GM23248 (cell line): ENCODE data around the genes FST and GZMA.

- RAMPAGE, long total RNA = no peak
Measured at GRCh38 chr5:53478417-53479037, 1.9 kb upstream of the FST start.

DNA sequence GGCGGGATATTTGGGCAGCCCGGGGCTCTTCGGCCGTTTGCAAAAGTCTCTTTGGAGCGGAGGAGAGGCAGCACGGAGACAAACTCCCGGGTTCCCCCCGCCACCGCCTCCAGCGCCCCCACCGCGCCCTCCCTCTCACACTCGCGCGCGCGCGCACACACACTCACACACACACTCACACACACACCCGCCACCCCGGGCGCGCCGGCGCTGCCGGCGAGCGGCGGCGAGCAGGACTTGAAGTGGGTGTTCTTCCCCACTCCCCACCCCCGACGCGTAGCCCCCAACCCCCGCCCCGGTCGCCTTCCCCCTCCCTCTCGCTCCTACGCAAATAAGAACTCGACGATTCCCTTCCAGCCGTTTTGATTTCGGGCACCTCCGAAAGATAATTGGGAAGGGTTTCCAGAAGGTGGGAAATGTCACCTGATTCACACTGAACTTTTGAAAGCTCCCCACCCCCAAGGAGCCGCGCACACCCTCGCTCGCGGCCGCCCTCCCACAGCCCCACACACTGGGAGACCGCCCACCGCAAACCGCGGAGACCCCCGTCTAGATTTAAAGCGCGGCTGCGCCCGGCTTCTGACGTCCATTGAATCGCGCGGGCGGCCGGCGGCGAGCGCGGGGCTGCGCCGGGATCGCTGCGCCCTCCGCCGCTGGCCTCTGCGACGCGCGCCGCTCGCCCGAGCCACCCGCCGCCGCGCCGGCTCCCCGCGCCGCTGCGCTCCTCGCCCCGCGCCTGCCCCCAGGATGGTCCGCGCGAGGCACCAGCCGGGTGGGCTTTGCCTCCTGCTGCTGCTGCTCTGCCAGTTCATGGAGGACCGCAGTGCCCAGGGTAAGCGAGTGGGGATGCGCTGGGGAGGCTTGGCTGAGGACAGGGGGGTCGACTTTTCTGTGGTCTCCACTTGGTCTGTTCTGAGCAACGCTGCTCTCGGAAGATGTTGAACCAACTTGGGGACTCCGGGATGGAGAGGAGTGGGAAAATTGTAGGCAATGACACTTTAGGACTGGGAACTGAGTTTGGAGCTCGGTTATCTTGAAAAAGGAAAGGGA lies at the start of gene FST:
FST (plus strand) TSS at position 585 of the 1,050 bp plus-strand sequence.
- RAMPAGE, long total RNA = no peak

DNA sequence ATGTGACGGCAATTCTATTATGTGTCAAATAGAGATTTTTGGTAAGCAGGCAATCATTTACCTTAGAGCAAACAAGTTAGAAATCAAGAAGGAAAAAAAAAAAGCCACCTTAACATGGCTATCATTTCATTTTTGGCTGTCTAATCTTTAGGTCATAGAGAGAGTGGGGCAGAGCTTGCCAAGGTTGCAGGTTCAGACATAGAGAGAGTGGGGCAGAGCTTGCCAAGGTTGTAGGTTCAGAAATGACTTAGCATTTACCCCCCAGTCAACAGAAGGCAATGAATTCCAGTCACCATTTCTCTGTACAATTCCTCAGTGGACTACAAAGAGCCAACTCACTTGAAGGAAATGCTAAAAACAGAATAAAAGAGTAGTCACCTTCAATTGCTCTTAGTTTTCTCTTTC lies 264.9 kb downstream of the ARL15 start:
- RAMPAGE, long total RNA = no peak

DNA sequence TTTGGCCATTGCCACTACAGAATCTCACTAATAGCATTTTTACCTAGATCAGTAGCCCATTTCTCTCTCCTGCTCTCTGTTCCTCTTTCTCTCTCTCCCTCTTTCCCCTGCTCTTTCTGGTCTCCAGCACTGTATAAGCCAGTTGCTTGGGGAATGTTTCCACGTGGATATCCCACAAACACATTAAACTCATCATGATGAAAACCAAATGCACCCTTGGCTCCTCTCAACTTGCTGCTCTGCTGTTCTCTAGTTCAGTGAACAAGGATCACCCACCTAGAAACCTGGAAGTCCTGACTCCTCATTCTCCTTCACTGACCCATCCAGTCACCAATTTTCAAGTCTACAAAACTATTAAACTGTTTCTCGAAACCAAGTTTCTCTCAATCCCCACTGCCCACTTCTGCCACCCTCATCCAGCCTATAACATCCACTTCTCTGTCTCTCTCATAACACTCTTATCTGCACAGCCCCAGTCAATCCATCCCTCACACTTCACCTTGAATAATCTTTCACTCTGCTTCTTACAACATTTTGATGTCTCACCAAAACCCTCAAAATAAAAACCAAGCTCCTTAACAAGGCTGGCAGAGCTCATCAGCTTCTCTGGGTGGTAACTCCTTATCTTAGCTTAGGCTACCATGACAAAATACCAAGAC lies 79.3 kb downstream of the ARL15 start:
- RAMPAGE, long total RNA = no peak

DNA sequence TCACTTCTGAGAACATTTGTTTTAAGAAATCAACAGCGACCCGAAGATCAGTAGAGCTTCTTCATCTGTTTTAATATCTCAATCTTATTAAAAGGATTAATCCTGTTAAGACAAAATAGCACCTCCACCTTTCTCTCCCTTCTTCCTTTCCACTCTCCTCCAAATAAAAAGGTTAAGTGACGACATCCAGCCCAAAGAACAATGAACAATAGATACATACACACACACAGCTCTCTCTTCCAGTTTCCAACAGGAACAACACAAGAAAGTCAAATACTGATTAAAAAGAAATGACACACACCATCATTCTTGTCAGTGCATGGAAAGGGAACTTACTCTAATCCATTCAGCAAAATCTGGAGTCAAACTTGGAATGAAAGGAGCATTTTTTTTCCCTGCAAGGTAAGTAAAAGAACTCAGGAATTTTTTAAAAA lies 2.8 kb downstream of the ARL15 start:
- RAMPAGE, long total RNA = no peak

- RAMPAGE, long total RNA = no peak
Measured at GRCh38 chr5:54673396-54674393, 156.1 kb downstream of the SNX18 start.

GRCh38 chr5:54742207-54742953 lies 224.8 kb downstream of the SNX18 start:
- RAMPAGE, long total RNA = no peak

DNA sequence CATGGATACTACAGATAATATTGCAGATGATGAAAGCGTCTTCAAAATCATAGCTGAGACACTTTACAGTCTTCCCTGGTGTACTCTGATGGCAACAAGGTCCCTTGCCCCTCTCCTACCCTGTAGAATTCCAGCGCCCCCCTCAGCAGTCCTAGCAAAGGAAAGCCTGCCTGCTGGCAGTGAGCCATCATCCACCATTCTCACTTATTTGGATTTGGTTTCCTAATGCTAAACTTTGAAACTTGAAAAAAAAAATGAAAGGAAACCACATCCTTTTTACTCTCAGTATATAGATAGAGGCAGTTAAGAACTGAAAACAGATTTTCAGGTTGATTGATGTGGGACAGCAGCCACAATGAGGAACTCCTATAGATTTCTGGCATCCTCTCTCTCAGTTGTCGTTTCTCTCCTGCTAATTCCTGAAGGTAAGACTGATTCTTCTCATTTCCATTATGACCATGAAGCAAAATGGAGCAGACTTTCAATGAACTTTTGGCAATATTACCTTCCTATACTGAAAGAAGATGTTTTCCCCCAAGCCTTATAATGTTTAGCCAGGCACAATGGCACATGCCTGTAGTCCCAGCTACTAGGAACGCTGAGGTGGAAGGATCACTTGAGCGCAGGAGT lies at the start of gene GZMA:
GZMA (plus strand) TSS at position 319 of the 630 bp plus-strand sequence.
- RAMPAGE, long total RNA = no peak

DNA sequence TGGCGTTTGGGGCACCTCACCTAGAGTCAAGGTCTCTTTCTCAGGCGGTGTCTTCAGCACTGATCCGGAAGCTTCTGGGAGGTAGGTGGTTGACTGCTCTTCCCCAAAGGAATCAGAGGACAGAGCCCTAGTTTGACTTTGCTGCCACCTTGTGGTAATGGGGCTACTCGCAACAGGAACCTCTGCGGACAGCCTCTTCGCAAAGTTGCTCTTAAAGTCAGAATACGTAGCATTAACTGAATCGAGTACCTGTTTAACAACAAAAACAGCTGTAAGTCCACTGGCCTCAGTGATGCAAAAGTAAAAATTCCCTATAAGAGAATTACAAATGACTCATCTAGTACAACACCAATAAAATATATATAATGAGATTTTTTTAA lies 13.4 kb upstream of the GPX8 start:
- RAMPAGE, long total RNA = no peak

- RAMPAGE, long total RNA = no peak
Measured at GRCh38 chr5:55424780-55425414, 109.9 kb downstream of the PLPP1 start.

DNA sequence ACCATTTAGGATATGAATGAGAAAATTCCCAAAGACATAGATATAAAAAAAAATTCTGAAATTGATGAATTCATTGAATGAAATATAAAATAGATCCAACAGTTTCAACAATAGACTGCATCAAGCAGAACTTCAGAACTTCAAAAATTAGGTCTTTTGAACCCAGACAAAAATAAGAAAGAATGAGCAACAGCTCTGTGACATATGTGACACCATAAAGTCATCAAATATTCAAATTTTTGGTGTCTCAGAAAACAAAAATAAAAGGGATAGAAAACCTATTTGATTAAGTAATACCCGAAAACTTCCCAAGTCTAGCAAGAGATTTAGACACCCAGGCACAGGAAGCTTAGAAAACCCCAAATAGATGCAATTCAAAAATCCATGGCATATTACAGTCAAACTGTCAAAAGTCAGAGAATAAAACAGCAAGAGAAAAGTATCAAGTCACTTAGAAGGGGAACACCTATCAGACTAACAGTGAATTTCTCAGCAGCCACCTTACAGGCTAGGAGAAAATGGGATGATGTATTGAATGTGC lies 103.8 kb downstream of the PLPP1 start:
- RAMPAGE, long total RNA = no peak

DNA sequence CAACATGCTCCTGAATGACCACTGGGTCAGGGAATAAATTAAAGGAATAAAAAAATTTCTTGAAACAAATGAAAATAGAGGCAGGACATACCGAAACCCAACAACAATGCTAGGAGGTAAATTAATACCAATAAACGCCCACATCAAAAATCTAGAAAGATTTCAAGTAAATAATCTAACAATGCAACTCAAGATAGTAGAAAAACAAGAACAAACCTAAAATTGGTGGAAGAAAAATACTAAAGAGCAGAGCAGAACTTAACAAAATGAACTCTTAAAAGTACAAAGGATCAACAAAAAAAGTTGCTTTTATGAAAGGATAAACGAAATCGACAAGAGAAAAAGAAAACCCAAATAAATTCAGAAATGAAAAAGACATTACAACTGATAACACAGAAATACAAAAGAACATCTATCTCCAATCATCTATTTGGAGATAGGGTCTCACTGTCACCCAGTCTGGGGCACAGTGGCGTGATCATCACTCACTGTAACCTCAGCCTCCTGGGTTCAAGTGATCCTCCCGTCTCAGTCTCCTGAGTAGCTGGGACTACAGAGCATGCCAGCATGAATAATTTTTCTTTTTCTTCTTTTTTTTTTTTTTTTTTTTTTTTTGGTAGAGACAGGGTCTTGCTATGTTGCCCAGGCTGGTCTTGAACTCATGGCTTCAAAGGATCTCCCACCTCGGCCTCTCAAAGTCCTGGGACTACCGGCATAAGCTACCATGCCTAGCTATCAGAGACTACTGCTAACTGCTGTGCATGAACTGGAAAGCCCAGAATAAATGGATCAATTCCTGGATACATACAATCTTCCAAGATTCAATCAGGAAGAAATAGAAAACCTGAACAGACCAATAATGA lies 103.0 kb downstream of the PLPP1 start:
- RAMPAGE, long total RNA = no peak

- RAMPAGE, long total RNA = no peak
Measured at GRCh38 chr5:55438120-55438768, 96.5 kb downstream of the PLPP1 start.

- RAMPAGE, long total RNA = no peak
Measured at GRCh38 chr5:55577399-55577774, 42.6 kb upstream of the PLPP1 start.

GRCh38 chr5:55578817-55579229 lies 44.1 kb upstream of the PLPP1 start:
- RAMPAGE, long total RNA = no peak

GRCh38 chr5:55594495-55594805 lies 59.7 kb upstream of the PLPP1 start:
- RAMPAGE, long total RNA = no peak

DNA sequence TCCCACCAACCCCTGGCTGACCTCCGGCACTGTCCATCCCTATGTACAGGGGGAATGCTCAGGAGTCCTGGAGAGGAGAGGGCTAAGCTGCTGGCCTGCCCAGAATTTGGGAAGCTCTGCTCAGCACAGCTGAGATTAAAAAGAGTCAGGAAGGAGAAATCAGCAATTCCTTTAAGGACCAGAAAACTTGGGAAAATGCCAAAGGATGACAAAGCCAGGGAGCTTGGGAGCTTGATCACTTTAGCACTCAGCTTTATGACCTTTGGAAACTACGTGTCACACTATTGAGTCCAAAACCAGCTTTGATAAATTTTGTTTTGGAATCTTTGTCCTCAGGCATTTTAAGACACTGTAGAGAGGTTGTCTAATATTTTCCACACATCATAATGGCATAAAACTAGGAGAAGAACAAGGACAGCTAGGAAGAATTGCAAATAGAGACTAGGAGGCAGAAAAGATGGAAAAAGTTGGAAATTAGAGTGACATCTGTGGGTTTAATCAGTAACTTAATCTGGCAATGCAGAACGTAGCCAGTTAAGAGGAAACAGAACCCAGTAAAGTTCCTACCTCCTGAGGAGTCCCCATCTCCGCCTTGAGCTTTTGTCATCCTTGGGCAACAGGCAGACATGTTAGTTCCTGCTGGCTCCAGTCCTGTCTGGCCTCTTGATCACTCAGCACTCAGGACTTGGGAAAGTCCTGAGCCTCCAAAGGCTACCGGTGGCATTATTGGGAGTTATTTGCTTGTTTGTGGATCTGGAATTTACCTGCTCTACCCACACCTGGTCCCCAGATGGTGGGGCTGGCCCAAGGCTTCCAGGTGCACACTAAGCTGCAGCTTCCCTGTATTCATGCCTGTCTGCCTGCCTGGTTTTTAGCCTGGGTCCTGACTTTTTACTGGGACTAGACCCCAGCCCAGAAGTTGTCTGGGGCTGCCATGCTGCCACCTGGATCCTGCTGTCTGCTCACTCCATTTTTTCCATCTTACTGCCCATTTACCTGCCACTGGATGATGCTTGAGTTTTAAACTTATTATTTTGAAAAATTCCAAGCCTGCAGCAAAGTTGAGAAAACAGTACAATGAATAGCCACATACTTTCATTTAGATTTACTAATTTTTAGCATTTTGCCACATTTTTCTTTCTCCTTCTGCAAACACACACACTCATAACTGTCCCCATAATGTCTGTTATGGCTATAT lies 62.8 kb upstream of the PLPP1 start:
- RAMPAGE, long total RNA = no peak

- RAMPAGE, long total RNA = no peak
Measured at GRCh38 chr5:55600409-55600938, 65.7 kb upstream of the PLPP1 start.

DNA sequence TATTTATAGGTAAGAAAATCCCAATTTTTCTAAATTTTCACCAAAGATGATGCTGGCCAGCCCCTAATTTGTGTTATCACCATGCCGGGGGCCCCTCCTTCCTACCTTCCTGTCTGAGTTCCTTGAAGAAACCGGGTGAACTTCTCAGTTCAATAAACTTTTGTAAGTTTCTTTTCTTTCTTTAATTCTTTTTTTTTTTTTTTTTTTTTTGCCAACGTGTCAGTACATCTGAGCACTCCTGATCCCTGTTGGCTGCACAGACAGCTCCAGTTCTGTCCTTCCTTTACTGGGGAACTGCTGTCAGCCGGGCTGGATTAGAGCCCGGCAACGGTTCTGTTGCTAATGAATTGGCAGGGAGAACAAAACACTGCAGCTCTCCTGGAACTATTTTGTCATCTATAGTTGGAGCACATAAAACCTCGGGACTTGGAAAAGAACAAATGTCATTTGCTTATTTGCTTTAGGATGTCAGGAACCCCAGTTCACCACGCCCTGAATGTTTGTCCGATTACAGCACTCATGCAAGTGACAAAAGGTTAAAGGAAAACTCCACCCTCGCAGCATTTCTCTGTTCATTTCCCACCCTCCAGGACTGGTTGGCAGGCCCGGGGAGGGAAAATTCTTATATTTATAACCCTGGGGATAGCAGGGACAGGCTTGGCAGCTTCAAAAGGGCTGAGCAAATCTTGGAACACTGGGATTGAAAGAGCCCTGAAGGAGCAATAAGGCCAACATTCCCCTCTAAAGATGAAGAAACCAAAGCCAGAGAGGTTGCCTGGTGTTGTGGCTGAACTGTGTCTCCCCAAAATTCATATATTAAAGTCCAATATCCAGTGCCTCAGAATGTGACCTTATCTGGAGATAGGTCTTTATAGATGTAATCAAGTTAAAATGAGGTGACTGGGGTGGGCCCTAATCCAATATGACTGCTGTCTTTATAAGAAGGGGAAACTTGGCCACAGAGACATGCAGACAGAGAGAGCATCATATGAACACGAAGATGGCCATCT lies 66.5 kb upstream of the PLPP1 start:
- RAMPAGE, long total RNA = no peak

DNA sequence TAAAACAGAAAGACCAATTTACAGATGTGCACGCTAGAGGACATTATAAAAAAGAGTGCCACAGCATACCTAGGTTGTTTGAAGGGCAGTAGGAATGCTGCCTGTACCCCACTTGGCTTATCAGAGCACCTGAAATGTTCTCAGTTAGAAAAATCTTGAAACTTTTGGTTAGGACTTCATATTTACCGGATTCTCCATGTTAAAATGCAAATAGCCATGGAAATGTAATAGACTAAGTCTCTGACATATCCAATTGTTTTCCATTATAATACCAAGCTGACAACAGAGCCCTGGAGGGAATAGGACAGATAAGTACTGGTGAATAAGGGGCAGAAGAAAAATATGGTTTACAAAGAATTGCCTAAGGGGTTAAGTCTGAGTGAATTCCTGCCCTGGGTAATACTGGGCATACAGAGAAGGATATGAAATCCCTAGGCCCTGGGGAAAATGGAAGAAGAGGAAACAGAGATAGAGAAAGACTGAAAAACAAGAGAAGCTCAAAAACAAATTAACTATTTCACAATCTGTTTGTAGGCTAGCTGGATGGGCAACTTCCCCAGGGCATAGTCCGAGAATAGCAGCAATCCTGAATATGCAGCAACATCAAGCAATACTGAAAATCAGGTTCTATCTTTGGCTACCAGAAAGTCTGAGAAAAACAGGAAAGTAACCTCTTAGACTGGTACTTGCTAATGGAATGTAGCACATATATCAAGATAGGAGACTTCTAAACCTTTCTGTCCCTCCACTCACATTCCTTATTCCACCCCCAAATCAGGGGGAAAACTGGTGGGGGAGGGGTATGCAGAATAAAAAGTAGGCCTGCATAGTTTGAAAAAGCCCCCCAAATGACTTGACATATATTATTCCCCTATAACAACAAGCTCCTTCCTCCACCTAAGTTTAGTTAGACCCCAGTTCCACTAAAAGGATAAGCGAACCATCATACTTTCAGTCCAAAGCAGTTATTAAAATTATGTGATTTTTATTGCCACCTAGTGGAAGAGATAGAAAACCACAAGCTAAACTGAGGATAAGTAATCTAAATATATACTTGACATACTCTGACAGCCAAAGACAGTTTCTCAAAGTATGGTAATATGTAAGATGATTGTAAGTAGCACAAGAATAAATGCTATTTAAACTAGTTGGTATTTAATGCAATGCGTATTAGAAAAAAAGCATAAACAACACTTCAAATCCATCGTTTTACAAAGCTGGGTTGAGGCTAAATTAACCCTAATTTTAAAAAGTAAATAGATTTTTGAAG lies 20.7 kb downstream of the SLC38A9 start:
- RAMPAGE, long total RNA = no peak